ENCODE results near the genes BBS10 and OTOGL.

DNA sequence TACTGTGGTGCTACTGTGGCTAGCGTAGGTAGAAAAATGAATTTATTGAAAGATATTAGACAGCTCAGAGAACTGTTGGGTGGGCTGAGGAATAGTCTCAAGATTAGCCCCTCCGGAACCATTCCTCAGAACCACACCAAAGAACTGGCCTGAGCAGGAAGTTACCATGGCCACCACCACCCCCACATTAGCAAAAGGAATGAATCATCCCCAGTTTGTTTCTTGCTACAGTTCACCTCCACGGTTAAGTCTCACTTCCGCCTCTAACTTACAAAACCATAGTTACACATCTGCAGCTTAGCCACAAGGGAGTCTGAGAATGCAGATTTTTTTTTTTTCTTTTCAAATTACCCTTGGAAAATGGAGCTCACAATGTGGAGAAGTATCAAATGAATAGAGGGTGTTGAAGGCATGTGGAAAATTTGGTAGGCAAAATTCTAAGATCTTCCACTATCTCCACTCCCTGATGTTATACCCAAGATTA is 129.6 kb upstream of the KRR1 start:
- PRO-cap = no peak

GRCh38 chr12:75913276-75914344 is 170.9 kb downstream of the NAP1L1 start:
- PRO-cap = no peak

DNA sequence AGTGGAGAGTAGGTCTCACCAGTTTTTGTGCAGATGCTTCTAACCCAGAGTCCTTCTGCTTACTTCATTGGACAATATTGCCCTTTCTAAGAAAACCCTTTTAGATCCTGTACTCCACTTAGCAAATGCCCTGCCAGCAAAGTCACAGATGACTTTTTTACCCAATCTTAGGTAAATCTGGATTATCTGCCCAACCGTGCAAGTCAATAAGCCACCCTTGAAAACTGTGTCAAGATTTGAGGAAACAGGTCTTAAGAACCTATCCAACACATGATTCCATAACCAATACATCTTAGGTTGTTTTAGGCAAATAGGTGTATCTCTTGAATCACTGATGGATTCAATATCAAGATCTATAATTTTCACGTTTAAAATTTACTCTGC is 58.7 kb downstream of the NAP1L1 start:
- PRO-cap = no peak

- PRO-cap = no peak
These were observed 55.9 kb downstream of the NAP1L1 start for GRCh38 chr12:76028489-76028994.

- PRO-cap = no peak
These were observed 31.4 kb downstream of the NAP1L1 start for GRCh38 chr12:76052857-76053637.

- PRO-cap = no peak
These were observed 756 bp upstream of the NAP1L1 start for GRCh38 chr12:76085307-76085574.

- PRO-cap = bidirectional peak, plus-strand start at chr12:76348111, minus-strand start at chr12:76348073; bidirectional peak, plus-strand start at chr12:76348523, minus-strand start at chr12:76348415
These were observed at the start of gene BBS10 for GRCh38 chr12:76347992-76348694. TSS of gene BBS10 (minus strand) at chr12:76348415.

DNA sequence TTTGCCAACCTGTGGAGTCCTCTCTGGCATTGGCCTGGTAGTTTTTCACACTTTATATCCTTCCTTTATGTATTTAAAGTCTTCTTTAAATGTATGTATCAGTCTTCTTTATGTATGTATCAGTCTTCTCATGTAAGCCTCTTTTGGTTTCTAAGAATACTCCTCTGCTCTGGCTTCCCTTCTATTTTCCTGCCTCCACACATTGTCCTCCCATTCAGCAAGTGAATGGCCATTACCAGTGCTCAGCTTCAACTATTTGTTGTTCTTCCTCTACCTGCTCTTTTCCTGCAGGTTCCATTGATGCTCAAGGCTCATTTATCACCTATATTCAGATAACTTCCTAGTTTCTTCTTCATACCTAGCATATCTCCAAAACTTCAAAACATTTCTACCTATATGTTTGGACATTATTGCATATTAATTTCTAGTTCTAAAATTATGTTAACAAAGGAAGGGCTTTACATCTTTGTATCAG is 92.5 kb downstream of the OSBPL8 start:
- PRO-cap = no peak

- PRO-cap = no peak
These were observed 91.8 kb downstream of the OSBPL8 start for GRCh38 chr12:76467566-76468340.

- PRO-cap = no peak
These were observed 17.2 kb downstream of the OSBPL8 start for GRCh38 chr12:76542326-76542764.

GRCh38 chr12:76915895-76916179 is 37.0 kb upstream of the CSRP2 start:
- PRO-cap = no peak

DNA sequence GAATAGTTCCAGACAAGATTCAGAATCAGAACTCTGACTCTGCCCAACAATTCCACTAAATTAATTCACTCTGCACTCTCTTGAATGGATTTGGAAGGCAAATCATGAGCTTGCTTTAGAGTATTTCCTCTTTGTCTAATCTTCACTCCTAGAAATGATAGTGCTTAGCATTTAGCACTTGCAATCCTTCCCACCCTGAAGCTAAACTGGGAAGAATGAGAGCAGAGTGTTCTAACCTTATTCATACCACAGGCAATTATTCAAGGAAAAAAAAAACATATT is 264.7 kb downstream of the PAWR start:
- PRO-cap = no peak

- PRO-cap = no peak
These were observed 5.7 kb downstream of the PAWR start for GRCh38 chr12:79685025-79685464.

GRCh38 chr12:79688686-79689193 is 2.0 kb downstream of the PAWR start:
- PRO-cap = no peak

- PRO-cap = no peak
These were observed 121.3 kb upstream of the PAWR start for GRCh38 chr12:79811716-79812895.

- PRO-cap = no peak
These were observed at the start of gene OTOGL for GRCh38 chr12:80099312-80099613. TSS of gene OTOGL (plus strand) at chr12:80099537.

- PRO-cap = no peak
These were observed 50.3 kb downstream of the OTOGL start for GRCh38 chr12:80149441-80150249.

- PRO-cap = no peak
These were observed 14.8 kb downstream of the LIN7A start for GRCh38 chr12:80922837-80923377.

- PRO-cap = no peak
These were observed 1.9 kb upstream of the LIN7A start for GRCh38 chr12:80939436-80940177.

DNA sequence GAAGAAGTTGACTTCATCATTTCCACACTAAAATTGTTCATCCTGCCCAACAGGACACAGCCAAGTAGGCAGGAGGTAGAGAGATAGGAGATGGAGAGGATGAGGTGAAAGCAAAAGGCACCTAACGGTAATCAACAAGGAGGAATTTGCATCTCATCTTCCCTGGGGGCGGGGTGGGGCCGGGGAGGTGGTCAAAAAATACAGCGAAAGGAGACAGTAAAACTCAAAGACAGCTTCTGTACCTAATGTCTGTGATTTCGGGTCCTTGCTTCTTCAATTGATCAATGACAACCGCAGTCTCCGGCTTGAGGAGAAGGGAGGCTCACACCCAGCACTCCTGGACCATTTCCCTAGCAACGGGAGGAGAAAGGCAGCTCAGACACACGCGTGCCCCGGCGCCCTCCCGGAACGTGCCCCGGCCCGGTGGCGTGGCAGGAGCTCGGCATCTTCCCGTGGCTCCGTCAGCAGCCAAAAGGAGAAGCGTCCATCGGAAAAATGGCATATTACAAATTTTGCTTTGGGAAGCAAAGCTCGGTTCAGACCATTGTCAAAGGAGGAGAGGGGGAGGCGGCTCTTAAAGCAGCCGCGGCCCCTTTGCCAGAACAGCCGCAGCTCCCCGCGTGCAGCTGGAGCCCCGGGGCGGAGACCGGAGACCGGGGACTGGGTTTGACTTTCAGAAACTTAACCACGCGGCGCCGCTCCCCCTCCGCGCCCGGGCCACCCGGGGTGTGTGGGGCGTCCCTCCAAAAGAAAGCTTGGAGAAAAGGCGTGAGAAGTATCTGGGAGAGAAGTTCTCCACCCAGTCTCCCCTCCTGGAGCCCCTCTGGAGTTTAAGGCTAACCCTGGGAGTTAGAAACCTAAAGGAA is 759 bp downstream of the PPFIA2 start:
- PRO-cap = bidirectional peak, plus-strand start at position 600 of the sequence, minus-strand start at position 496 of the sequence